ENCODE data around the genes HOXA5 and HOXA13.

DNA sequence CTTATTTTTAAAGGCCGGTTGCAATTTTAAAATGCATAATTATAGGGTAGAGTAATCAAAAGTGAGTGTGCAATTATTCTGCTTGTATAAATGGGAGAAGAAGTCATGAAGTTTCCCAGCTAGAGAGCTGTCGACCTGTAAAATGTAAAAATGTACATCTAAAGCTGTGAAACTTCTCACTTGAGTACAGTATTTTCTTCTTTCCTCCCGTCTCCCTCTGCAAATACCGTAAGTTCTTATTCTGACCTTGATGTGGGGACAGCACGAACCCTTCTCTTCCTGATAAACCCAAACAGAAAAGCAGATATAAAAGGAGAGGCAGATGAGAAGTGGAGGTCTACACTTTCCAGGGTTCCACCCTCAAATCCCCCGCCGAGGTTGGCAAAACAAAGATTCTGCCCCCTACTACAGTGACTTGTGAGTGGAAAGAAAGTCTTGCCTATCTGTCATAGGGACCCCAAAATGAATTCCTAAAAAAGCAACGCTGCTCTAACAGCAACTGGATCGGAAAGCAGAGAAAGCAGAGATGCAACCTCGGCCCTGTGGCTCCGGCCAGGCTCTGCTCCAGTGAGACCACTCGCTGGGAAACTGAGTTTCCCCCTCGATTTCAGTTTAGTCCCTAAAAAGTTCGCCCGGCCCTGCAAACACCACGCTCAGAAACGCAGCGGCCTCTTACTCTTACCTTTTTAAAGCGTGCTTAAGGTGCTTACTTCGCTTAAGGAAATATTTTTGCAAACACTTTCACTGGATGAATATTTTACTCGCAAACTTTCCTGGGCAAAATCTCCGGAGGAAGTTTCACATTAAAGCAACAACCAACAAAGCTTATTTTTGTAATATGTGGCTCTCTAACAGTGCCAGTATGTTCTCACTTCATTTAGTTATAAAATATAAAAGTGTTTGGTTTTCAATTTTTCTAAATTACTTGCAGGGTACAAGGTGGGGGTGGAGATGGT, 298.0 kb upstream of the NFE2L3 start:
- RRBS, 2 experiments: 2 to 7% methylated on average over 5 of the region's 22 CpGs

DNA sequence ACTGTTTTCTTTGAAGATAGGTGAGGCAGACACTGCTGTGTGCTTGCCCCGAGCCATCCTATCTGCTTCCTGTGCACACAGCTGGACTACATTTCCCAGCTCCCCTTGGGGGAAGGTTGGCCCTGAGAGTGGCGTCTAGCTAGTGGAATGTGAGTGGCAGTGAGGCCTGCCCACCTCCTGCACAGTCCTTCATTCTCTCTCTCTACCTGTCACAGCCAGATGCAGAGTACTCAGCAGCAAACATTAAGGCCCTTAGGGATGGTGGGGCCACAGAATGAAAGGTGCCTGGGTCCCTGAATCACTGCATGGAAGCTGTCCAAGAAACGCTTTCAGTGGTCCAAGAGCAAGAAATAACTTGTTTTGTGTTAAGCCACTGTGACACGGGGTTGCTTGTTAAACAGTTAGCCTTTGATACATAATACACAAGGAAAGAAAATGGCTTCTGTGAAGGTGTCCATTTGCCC, 257.7 kb upstream of the NFE2L3 start:
- RRBS, 2 experiments: no CpG with 5 or more reads among the region's 4 CpGs

- RRBS, 2 experiments: no CpG with 5 or more reads among the region's 15 CpGs
Observed at GRCh38 chr7:25951791-25952414, 200.1 kb upstream of the NFE2L3 start.

- RRBS, 2 experiments: no CpG with 5 or more reads among the region's 12 CpGs
Observed at GRCh38 chr7:26153797-26154657, 2.0 kb downstream of the NFE2L3 start.

DNA sequence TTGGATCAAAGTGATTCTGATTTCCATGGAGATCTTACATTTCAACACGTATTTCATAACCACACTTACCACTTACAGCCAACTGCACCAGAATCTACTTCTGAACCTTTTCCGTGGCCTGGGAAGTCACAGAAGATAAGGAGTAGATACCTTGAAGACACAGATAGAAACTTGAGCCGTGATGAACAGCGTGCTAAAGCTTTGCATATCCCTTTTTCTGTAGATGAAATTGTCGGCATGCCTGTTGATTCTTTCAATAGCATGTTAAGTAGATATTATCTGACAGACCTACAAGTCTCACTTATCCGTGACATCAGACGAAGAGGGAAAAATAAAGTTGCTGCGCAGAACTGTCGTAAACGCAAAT, 15.4 kb downstream of the HNRNPA2B1 start:
- RRBS, 2 experiments: no CpG with 5 or more reads among the region's 10 CpGs

- RRBS, 2 experiments: no CpG with 5 or more reads among the region's 4 CpGs
Observed at GRCh38 chr7:26186439-26187077, 14.0 kb downstream of the HNRNPA2B1 start.

- RRBS, 2 experiments: no CpG with 5 or more reads among the region's 10 CpGs
Observed at GRCh38 chr7:26346417-26347329, 55.0 kb downstream of the SNX10 start.

DNA sequence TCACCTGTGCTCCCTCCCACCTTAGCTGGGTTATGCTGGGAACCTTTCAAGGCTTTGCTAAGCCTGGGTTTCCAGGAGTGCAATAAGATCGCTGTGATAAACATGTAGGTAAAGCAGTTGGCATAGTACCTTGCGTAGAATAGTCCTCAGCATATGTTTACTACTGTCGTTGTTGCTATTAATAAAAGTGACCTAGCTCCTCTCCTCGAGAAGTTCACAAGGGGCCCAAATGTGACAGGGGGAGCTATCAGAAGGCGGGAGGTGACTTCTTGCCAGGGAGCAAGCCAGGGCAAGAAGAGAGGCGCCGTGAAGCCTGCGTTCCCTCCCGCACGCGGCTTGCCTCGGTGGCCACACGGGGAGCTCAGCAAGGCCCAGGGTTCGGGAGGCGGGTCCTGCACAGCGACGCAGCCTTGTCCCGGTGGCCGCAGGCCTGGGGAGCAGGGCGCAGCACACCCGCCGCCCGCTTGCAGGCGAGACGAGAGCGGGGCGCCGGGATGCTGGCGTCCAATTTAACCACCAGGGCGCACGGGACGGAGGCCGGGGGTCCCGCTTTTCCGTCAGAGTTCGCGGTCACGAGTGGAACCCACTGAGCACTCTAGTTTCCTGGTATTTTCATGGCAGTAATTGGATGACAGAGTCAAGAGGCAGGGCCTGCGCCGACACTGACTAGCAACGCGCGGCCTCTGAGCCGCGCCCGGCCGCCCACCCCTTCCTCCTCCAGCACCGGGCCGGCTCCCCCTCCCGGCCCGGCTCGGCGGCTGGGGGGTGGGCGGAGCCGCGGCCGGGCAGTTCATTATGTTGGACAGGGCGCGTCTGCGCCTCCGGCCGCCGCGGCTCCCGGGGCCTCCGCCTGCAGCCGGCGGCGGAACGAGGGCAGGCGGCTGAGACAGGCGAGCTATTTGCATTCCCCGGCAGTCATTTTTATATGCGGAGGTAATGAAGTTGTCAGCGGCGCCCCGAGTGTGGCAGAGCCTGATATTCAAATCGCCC, 106.4 kb downstream of the SNX10 start:
- RRBS, 2 experiments: 2 to 3% methylated on average over 29 to 30 of the region's 78 CpGs

- RRBS, 2 experiments: no CpG with 5 or more reads among the region's 10 CpGs
Observed at GRCh38 chr7:27097892-27098252, 2.1 kb upstream of the HOXA1 start.

DNA sequence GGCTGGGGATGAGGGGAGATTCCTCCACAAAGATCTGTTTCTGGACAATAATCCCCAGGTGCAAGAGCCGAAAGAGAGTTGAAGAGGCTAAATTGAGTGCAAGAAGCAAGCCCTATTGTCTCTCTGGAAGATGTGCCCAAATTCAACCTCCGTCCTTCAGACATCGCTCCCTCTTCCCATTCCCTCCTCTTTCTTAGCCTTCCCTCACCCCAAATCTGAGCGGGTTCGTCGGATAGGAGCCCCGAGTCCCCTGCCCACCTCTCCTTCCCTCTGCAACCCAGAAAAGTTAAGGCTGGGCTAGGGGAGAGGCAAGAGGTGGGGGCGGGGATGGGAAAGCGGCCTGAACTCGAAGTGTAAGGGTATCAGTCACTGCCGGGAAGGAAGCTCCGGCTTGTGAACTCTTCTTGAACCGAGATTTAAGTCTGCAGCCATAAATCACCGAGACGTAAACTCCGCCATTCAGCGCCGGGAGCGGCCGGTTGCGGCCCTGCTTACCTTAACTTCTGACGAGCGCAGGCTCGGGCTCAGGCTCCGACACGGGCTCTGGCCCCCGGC, 10.7 kb upstream of the HOXA2 start:
- RRBS, 2 experiments: under 1 to 1% methylated on average over 14 of the region's 27 CpGs

- RRBS, 2 experiments: no CpG with 5 or more reads among the region's 3 CpGs
Observed at GRCh38 chr7:27127715-27128571, 2.6 kb downstream of the HOXA4 start.

DNA sequence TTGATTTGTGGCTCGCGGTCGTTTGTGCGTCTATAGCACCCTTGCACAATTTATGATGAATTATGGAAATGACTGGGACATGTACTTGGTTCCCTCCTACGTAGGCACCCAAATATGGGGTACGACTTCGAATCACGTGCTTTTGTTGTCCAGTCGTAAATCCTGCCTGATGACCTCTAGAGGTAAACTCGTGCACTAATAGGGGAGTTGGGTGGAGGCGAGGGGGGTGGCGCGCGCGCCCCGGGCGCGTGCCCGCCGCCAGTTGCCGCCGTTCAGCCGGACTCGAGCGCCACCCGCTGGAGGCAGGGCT, at the start of gene HOXA5:
Gene HOXA5, minus strand, starts transcription at position 54 of the 310 bp plus-strand sequence.
- RRBS, 2 experiments: under 1 to 1% methylated on average over 11 of the region's 26 CpGs

DNA sequence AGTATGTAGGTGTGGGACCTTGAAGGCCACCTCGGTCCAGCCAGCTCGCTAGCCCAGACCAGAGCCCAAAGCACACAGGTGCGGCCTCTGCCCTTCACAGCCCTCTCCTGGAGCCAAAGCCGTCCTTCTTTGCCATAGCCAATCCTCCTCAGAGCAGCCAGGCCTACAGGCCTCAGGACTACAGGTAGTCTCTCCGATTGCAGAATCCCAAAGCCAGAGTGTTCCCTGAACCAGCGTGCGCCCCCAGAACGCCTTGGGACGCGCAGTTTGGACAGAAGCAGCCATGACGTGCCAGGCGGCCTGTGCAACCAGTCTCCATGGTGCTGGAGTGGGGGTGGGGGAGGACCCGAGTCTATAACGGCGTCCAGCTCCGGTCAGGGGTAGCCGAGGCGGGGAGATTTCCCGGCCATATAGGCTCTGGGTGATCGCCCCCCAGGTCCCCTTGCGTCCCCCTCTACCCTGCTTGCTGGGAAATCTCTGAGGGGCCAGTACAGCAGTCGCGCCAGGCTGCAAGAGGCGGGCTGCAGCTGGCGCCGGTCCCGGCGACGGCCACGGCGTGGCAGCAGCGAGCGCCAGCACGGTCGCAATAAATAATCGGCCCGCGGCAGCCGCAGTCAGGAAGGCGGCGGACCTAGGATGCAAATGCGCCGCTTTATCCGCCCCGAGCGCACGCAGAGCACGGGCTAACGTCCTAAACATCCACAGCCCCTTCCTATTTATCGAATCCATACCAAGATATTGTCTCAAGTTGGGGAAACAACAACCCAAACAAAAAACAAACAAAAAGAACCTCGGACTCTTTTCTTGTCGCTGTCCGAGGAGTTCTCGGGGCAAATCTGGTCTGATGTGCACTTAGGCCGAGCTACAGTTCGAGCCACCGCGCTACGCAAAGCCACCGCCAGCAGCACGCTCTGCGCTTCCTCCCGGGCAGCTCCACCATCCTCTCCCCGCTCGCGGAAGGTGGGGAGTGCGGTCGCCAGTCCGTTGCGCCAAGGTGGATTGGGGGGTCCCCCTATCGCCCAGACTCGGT, 1.6 kb downstream of the HOXA3 start:
- RRBS, 2 experiments: no CpG with 5 or more reads among the region's 72 CpGs

- RRBS, 2 experiments: 2 to 7% methylated on average over 18 to 42 of the region's 79 CpGs
Observed at GRCh38 chr7:27172495-27173571, 1.3 kb downstream of the HOXA10 start.

DNA sequence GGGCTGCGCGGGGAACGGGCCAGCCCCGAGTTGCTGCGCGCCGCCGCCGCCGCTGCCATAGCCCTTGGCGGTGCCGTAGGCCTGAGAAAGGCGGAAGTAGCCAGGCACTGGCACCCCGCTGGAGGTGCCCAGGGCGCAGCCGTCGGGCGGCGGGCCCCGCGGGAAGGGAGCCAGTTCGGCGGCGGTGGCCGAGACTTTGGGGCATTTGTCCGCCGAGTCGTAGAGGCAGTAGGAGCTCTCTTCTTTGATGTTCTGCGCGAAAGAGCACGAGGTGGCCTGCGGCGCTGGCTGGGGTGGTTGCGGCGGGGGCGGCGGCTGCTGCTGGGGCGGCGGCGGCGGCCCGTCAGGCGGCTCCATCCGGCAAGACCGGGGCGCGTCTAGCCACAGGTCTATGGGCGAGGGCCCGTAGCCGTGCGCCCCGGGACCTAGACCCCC, 531 bp downstream of the HOXA10 start:
- RRBS, 2 experiments: 2 to 8% methylated on average over 8 of the region's 52 CpGs

- RRBS, 2 experiments: no CpG with 5 or more reads among the region's 22 CpGs
Observed at GRCh38 chr7:27177207-27178322, 3.4 kb upstream of the HOXA10 start.

DNA sequence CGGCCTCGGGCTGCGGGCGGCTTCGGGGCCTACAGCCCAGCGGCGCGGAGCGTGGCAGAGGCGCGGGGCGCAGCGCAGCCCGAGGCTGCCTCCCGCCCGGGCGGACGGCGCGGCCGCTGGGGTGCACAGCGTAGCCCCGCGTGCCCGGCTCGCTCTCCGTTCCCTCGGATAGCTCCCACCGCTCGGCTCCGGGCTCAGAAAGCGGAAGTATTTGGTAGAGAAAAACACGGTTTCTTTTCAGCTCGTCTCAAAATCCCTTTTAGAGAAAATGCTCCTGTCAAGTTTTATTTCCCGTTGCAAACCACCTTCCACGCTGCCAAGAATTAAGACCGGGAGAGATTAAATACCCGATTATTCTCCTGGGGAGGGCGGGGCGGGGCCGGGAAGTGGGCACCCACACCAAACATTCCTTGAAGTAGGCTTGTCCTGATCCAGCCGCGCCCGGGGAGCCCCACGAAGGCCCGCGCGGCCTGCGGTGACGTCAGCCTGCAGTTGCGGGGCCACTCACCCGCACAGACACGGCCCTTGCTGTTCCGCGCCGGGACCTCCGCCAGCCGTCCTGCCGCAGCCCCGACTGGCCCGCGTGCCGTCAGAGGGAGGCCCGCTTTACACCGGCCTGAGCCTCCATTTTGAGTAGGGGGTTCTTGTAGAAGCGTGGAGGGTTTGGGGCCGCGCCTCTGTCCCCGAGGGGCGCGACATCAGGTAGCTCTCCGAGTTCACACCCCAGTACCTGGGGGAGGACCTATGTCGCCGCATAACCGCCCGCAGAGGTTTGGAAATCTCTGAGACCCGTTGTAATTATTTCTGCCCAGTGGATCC, 7.0 kb downstream of the HOXA13 start:
- RRBS, 2 experiments: 3 to 8% methylated on average over 39 to 49 of the region's 77 CpGs

DNA sequence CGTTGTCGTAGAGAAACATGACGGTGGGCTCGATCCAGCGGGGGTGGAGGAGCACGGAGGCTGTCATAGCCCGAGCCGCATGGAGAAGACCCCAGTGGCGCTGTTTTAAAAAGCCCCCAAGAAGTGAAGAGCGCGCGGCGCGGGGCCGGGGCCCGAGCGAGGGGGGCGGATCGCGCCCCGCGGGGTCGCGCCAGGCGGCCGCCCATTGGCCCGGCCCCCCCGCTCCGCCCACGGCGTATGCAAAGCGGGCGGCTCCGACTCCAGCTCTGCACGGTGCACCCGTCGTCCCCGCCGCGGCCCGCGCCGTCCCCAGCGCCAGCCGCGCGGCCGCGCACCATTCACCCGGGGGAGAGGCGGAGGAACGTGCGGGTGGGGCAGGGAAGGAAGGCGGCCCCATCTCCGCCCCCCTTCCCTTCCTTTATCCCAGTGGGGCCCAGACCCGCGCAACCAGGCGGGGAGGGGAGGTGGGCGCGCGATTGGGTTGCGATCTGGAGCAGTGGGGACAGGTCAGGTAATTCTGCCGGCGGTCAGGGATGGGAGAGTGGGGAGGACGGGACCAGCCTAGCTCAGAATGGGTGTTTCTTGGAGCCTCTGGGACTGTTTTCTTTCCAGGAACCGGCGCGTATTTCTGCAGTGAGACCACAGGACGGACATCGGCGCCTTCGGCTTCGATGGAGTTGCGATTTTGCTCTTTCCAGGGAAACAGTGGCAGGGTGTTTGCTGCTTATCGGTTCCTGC, at the start of gene HOXA13:
Gene HOXA13, minus strand, starts transcription at position 81 of the 738 bp plus-strand sequence.
- RRBS, 2 experiments: 1 to 2% methylated on average over 17 of the region's 75 CpGs

DNA sequence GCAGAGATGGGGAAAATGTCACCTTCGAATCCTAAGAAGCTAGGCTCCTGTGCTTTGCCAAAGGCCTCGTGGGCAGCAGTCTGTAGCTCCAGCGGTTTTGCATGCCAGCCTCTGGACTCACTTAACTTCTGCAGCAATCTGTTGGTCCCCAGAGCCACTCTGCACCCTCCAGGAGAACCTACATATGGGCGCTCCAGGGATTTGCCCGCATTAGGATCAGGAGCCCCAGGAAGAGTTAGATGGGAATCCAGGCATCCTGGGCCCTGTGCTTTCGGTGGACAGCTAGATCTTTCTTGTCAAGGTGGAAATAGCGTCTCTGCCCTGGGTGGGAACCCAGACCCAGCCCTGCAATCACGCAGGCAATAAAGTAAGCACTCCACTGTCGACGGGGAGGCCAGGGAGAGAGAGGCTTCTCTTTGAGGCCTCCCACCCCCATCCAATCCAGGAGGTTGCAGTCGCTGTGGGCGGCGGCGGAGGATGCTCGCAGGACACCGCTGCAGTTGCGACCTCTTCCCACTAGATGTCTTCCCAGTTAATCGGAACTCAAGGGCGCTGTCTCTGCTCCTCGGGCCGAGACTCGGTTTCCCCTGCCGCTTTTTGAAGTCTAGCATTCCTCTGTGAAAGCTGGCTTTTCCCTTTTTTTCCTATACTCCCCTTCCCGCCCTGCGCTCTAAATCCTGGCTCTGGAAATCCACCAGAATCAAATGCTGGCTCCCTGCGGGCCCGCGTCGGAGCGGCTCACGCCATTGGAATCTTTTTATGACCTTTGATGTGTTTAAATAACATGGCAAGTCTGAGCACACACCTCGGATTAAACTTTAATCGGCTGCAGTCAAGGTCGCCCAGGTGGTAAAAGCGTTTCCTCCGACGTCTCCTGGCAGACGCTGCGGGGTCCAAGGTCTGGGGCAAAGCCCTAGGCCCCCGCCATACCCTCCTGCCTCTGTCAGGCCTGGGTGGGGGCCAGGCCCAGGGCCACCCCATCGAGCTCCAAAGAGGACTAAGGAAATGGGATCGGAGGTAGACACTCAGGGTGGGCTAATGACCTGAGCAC, 10.4 kb upstream of the HOXA13 start:
- RRBS, 2 experiments: no CpG with 5 or more reads among the region's 42 CpGs

GRCh38 chr7:27458806-27459005, 204.0 kb downstream of the HIBADH start:
- RRBS, 2 experiments: no CpG with 5 or more reads among the region's 7 CpGs